H4 (cell line): ENCODE data around the genes RIN2 and XRN2.

GRCh38 chr20:19552197-19552466 is 205.9 kb upstream of the RIN2 start:
- RAMPAGE, long total RNA: no peak

DNA sequence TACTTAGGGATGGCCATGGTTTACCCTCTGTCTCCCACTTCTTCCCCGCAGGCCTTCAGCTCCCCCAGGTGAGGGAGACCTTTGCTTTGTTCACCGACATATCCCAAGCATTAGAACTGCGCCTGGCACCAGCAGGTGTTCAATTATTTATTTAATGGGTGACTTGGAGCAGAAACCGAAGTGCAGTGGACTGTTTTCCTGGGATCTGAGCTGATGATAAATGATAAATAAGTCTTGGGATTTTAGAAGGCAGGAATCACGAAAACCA is 1.2 kb upstream of the RIN2 start:
- RAMPAGE, long total RNA: no peak

GRCh38 chr20:19757762-19758806 is at the start of gene RIN2:
Gene RIN2 (plus strand): TSS chr20:19758258.
- RAMPAGE, long total RNA: no peak

- RAMPAGE, long total RNA: no peak
Observed at GRCh38 chr20:19888771-19889899, 128.0 kb upstream of the NAA20 start.

DNA sequence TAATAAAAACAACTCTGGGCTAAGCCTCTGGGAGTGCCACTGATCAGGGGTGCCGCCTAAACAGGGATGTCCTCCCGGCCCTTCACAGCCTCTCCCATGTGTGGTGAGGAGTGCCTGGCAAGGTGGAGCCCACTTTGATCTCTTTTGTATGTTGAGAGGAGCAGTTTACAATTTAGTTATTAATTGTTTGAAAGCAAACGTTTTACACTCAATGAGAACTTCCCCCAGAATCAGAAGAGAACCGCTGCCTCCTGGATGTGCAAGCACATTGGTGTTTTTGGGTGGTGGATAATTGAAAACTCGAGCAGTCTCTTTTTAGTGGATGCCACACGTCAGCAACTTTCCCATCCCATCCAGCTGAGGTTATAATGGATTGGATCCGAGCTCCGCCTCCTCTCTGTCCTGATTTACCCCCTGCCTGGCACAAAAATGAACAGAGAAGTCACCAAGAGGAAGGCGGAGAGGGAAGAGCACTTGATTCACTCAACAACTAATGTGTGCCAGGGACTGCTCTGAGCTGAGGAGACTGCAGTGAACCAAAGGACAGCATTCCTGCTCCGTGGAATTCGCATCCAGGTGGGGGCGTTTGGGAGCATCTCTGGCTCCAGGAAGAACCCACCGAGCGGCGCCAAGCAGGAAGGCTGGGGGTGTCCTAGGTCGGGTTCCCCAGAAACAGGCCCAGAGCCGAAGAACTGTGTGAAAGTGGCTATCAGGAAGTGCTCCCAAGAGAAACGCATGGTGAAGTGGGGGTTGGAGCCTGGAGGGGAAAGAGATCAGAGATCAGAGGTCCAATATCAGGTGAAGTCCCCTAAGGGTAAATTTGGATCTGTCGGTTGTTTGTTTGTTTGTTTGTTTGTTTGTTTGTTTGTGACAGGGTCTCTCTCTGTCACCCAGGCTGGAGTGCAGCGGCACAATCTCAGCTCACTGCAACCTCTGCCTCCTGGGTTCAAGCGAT is 95.9 kb upstream of the NAA20 start:
- RAMPAGE, long total RNA: no peak

GRCh38 chr20:20211050-20211464 is 156.8 kb upstream of the INSM1 start:
- RAMPAGE, long total RNA: no peak

DNA sequence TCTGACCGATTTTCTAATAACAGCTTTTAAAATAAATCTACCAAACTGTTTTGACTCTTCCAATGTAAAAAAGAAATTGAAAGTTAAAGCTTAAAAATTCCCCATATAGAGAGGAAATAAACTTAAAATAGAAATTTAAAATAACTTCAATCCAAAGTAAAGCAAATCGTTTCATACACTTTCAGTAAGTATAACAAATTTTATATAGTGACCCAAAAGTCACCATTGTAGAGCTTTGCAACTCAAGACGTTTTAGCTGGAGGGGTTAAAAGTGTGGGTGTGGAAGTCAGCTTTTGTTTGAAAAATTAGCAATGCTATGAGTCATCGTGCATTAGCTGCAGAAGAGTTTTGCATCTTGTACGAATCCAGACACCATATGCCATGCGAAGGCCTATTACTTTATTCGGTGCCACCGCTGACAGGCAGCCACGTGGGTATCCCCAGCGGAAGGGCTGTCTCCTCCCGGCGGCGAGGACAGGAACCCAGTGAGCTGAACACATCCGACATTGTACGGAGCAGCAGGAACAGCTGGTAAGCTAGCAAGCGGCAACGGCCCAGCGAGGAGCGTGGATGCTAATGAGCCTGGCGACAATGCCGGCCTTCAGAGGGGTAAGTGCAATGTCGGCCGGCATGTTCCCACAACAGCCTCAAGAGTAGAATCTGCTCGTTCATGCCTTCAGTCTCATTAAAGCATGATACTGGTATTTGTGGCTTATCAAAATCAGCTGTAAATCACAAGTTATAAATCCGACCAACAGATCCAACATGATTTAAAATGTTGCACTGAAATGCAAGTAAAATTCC is 84.4 kb downstream of the INSM1 start:
- RAMPAGE, long total RNA: no peak

GRCh38 chr20:20548586-20549177 is 163.8 kb downstream of the RALGAPA2 start:
- RAMPAGE, long total RNA: no peak

- RAMPAGE, long total RNA: no peak
Observed at GRCh38 chr20:20589118-20589609, 123.3 kb downstream of the RALGAPA2 start.

DNA sequence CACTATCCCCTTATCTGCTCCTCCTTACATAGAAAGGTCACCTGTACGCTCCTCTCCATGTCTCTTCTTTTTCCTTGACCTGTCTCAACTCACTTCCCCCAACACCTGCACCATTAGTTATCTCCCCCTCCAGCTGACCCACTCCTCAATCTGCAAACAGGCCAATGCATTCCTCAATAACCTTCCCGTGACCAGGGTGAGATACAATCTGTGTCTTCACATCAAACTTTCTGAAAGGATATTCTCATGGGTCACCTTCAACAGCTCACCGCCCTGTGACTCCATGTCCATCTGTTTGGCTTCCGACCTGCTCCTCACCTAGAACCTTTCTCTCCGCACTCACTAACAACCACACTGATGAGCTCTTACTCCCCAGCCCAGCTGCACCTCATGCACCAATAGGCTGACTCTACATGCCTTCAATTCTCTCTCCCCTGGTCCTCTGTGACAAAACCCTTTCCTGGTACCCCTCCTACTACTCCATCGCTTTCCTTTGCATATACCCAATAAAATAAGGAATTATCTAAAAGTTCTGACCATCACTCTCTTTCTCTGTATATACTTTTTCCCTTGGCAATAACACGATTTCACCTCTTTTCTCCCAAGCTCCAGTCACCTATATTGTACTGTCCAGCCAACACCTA is 33.8 kb downstream of the RALGAPA2 start:
- RAMPAGE, long total RNA: no peak

DNA sequence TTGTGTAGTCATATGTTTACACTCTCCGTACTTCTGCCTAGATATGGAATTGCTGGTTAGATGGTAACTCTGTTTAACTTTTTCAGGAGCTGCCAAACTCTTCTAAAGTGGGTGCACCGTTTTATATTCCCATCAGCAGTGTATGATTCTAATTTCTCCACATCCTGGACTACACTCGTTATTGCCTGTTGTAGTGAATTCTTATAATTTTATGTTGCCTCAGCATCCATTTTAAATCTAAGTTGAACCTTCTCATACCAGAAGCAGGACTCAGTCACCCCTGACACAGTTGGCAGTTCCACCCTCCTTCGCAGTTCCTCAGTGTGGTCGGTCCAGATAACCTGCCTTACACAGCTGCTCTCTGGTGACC is 33.9 kb downstream of the KIZ start:
- RAMPAGE, long total RNA: no peak

DNA sequence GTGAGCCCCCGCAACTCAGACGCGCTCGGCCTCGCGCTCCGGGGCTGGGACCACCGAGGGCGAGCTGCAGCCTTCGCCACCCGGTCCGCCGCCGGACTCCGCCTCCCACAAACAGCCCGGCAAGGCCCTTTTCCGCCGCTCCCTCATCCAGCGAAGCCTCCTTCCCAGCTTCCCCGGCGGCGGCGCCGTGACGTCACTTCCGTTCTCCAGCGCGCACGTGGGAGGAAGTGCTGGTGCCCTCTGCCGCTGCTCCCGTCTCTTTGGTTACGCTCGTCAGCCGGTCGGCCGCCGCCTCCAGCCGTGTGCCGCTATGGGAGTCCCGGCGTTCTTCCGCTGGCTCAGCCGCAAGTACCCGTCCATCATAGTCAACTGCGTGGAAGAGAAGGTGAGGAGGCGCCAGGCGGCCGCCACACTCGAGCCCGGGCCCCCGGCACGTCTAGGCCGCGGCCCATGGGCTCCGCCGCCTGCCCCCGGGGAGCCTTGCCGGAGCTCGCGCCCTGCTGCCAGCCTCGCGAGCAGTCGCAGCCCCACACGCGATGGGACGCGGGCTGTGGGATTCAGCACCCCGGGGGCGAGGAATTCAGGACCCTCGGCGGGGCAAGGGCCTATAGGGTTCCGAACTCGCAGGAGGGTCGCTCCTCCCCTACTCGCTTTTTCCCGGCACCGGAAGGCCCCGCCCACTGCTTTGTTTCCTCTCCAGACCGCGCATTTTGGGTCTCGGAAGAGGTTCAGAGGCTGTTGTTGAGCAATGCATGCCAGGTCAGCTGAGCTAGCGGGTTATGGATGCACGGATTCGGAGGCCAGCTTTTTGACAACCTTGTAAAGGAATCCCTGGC is at the start of gene XRN2:
TSS of gene XRN2 (plus strand) at position 243 of the 836 bp plus-strand sequence.
- RAMPAGE, long total RNA: start-site peak on the plus strand centred at position 264 of the sequence, 26 bp wide, 235 reads

DNA sequence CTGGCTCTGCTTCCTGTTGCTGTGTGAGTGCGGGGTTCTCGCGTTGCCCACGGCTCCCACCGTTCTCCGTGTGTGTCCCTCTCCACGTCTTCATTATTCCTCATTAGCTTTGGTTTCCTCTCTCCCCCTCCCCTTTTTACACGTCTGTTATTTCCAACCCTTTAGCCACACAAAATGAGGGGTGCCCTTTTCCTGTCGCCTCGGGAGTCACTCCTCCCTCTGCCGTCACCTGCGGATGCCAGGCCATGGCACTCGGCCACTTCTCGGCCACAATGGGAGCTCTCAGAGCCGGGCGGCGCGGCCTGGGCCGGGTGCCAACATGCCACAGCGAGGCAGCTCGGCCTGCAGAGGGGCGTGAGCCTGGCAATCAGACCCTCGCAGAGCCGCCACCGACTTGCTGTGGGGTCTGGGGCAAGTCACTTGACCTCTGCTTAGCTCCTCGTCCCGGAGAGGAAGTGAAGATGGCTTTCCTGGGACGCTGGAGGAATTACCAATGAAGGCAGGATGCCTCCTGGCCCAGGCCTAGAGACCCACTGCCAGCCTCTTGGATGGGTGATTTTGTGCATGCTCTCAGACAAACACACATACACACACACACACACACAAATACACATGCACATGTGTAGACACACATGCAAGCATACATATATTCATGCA is 94.5 kb upstream of the NKX2-2 start:
- RAMPAGE, long total RNA: no peak

- RAMPAGE, long total RNA: no peak
Observed at GRCh38 chr20:21863109-21863462, 157.6 kb downstream of the PAX1 start.

- RAMPAGE, long total RNA: no peak
Observed at GRCh38 chr20:22403754-22404639, 180.4 kb downstream of the FOXA2 start.

DNA sequence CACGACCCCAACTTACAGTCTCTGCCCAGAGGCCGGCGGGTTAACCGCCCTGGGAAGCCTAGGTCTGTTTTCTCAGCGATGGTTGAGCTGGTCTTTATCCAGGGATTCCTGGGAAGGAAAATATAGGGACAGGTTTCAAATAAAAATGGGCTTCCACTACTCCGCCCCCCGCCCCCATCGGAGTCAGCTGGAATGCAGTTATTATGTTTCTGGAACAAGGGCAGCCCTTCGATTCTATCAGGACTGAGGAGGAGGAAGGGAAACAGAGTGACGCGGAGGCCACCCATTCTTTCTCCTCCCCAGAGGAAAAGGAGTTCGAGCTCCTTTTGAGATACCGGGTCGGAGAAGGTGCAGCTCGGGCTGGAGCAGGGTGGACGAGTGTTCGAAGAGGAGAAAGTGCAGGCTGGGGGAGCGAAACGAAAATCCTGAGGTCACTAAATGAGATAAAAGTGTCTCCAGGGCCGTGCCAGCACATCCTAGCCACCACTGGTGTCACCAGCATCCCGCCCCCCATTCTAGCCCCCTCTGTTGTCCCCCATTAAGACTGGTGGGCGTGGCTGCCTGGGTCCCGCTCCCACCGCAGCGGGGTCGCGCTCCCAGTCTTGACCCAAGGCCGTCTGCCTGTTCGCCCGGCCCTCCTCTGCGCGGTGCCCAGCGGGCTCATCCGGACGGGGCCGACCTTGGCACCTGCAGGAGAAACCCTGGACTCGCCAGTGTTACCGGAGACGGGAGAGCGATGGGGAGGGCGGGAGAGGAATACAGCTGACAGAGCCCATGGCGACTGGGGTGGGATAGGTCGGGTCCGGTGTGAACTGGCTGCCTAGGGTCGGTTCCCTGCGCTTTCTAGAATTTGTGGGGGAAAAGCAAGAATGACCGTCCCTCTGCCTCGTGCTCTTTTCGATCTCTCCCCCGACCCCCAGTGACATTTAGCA is 16.3 kb downstream of the FOXA2 start:
- RAMPAGE, long total RNA: no peak

DNA sequence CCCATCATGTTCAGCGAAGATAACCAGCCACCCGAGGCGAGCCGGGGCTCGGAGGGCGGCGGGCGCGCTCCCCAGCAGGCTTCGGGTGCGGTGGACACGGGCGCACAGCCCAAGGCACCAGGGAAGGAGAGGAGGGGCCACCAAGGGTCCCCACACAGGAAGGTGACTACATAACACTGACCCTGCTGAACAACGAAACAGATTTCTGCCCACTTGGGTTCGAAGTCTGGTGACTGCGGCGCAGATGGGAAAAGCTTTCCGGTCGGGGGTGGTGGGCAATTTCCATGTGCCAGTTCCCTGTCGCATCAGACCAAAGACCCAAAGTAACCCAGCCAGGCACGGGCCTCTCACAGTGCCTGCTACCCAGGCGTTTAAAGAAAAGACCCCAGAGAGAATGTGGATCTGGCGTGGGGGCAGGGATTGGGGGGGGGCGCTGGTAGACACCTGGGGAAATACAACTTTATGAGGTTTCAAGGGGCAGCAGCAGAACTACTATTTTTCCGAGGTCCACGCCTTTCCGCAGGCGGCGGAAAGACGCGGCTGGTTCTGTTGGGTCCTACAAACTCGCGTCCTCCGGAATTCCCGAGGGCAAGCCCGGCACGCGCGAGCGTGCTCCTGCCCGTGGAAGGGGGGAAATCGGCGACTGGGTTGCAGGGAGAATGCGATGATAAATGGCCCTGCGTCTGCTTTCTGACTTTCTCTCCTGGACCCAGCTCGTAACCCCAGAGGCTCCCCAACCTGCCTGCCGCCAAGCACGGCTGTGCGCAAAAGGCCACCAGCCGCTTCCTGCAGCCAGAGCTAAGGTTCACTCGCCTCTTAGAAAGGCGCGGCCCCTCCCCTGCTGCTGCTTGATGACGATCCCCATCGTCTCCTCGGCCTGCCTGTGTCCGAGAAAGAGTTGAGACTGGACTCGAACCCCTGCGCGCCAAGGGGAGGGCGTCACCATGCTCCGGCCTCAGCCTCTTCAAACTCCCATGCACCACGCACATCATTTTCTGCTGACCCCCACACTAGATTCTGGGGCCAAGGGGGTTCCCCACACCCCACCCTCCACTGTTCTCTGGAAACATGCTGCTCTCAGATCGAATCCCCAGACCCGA is 6.9 kb downstream of the FOXA2 start:
- RAMPAGE, long total RNA: no peak

DNA sequence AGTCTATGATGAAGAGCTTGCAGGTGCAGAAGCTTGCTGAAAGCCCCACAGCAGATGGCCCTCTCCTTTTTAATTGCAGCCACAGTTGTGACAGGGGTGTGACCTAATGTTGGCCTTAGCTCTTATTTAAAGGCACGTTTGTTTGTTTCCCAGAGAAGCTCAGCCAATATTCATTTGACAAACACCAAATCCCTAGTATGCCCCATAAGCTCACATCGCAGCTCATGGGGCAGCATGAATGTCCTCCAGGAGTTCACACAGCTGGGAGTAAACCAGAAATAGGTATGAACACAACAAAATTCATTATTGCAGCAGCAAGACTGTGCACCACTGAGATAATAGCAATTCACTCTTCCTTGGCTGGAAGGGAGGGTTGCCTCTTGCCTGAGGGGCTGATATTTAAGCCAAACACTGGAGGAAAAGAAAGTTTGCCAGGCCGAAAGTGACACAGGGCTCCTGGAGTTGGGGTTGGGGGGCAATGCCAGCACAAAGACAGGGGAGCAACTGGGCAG is 12.4 kb upstream of the FOXA2 start:
- RAMPAGE, long total RNA: no peak

DNA sequence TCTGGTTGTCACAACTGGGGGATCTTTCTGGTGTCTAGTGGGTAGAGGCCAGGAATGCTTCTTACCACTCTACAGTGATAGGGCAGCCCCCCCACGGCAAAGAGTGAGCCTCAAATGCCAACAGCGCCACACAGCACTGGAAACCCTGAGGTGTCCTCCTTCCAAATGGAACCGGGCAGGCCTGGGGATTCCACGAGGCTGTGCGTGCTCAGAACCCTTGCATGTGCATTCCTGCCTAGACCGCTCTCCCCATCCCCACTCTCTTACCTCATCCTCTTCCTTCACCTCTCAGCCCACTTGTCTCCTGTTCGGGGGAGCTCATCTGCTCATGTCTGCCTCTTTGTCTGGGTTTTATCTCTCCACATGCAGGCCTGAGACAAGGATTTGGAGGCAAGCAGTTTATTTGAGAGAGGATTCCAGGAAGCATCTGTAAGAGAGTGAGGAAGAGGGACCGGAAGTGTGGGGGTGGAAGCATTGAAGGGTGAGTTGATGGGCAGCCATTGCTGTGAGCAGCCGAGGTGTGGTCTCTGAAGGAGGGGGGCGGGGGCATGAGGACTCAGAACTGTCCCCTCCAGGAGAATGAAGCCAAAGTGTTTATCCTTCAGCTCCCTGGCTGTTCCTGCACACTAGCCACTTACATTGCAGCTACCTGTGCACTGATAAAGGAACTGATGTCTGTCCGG is 100.2 kb upstream of the FOXA2 start:
- RAMPAGE, long total RNA: no peak

DNA sequence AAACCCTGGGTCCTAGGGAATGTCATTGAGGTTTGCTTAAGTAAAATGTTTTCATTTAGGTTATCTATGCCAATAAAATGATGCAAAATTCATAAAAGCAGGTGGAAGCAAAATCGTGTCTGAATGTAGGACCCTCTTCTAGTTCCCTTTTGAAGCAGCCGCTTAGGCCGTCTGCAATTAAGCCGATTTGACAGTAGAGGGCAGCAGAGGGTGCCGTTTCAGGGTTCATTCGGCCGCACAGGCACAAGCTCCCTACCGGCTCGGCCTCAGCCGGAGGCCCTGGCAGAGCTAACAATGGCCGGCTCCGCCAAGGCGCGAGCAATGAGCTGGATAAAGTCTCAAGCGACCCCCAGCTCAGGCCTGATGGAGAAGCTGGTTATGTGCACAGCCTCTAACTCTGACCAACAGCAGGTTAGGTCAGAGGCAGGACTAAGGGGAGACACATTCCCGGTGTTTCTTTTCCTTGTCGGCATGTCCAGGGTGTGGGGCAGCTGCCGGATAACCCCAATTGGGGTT is 107.3 kb upstream of the FOXA2 start:
- RAMPAGE, long total RNA: no peak